Cardiac fibroblast (primary cell): ENCODE data around the genes CFAP54, NR1H4 and SLC5A8.

GRCh38 chr12:96194804-96195003 is 529 bp downstream of the ELK3 start:
- RRBS = under 1% methylated on average over 20 of the region's 35 CpGs

DNA sequence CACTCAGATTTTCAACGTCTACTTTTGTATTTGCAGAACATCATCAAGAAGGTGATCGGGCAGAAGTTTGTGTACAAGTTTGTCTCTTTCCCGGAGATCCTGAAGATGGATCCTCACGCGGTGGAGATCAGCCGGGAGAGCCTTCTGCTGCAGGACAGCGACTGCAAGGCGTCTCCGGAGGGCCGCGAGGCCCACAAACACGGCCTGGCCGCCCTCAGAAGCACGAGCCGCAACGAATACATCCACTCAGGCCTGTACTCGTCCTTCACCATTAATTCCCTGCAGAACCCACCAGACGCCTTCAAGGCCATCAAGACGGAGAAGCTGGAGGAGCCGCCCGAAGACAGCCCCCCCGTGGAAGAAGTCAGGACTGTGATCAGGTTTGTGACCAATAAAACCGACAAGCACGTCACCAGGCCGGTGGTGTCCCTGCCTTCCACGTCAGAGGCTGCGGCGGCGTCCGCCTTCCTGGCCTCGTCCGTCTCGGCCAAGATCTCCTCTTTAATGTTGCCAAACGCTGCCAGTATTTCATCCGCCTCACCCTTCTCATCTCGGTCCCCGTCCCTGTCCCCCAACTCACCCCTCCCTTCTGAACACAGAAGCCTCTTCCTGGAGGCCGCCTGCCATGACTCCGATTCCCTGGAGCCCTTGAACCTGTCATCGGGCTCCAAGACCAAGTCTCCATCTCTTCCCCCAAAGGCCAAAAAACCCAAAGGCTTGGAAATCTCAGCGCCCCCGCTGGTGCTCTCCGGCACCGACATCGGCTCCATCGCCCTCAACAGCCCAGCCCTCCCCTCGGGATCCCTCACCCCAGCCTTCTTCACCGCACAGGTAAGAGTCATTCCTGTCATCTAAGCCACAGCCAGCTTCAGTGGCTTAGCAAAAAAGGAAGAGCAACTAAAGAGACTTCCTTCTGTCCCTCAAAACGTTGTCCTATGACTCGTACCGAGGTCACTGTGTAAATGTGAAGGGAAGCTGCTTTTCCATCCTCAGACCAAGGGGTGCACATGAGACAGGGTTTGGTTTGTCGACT is 53.0 kb downstream of the ELK3 start:
- RRBS = 98% methylated on average over 7 of the region's 52 CpGs

DNA sequence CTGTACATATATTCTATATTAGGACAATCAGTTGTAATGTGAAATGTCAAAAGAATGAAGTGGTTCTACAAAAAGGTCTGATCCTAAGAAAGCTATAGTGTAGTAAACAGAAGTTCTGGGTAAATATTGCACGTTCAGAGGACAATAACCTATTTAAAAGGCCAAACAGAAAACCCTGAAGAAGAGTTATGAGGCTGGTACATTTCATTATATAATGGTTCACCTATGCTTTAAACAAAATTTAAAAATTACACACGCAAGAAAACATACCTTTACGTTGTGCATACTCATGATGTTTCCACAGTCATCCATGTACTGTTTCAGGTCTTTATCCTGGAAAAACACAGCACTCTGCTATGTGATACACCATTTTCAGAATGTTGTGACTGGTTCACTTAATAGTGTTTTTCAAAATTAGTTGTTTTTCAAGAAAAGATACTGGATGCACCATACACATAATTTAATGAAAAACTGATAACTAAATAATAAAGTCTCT is 102.9 kb downstream of the ELK3 start:
- RRBS = no CpG with 5 or more reads among the region's 3 CpGs

- RRBS = no CpG with 5 or more reads among the region's 6 CpGs
Observed at GRCh38 chr12:96347234-96347780, 52.9 kb downstream of the CDK17 start.

DNA sequence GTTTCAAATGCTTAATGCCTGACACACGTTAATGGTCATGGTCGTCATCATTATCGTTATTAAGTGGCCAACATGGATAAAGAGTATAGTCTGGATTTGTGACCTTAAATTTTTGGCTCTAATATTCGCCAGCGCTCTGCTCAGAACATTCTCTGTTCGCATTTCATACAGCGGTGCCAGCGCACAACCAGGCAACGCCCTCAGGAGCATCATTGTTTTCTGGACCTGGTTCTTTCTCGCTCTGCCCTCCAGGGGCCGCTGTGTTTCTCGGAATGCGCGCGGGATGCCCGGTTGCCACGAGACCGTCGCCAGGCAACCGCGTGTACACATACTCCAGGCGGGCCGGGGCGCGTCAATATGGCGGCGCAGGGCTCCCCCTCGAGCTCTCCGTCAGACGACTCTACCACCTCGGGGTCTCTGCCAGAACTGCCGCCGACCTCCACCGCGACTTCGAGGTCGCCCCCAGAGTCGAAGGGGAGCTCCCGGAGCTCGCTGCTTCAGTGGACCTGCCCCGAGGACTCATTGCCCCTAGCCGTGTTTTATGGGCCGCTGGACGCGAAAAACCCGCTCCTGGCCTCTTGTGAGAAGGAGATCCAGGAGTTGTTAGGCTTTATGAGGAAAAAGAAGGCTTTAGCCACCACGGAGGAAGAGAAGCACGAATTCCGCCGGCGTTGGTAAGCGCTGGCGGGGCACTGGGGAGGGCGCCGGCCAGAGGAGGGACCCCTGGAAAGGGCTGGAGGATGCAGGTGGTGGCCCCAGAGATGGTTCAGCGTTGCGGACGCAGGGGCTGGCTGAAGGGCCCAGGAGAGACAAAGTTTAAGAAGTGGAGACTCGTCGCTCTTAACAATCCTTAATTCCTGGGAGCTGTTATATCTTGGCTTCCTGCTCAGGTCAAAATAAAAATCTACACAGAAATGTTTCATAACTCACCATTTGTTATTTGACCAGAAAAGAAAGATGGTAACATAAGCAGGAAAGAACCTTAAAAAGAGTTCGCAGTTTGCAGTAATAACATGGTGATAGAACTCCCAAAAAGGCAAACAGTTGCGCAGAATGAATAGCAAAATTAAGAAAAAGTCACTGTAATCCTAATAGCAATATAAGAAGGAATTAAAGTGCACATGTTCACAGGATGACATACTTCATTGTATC is at the start of gene CFAP54:
TSS of gene CFAP54 (plus strand) at position 325 of the 1,152 bp plus-strand sequence.
- RRBS = 2% methylated on average over 14 of the region's 62 CpGs

- RRBS = no CpG with 5 or more reads among the region's 2 CpGs
Observed at GRCh38 chr12:97756410-97756667, 759.1 kb upstream of the TMPO start.

DNA sequence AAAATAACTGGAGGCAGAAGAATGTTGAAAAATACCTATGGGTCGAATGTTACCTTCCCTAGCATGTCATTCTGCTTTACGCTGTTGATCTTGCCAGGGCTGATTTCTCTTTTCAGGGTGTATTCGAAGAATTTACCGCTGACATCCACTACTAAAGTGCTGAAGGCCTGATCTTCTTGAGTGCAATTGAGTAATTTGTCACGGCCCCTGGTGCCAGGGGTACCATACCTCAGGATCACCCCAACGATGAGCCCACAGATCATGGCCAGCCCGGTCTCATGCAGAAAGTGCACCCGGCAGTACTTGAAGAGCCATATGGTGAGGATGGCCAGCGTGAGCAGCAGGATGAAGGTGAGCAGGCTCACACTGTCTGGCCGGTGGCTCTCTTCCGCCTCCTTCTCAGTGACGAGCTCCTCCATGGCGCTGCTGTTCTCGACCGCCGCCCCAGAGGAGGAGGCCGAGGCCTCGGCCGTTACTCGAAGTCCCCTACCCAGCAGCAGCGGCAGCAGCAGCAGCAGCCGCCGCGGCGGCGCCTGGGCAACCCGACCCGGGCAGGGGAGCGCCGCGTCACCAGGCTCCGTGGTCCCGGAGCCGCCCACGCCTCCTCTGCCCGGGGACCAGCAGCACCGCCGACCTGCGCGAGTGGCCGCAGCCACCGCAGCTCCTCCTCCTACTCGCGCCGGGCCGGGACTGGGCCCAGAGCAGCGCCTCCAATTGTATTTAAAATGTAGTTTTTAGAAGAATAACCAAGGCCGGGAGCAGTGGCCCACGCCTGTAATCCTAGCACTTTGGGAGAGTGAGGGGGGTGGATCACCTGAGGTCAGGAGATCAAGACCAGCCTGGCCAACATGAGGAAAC is 58.6 kb upstream of the TMPO start:
- RRBS = 9% methylated on average over 14 of the region's 49 CpGs

- RRBS = no CpG with 5 or more reads among the region's 8 CpGs
Observed at GRCh38 chr12:98604043-98604295, 10.5 kb downstream of the SLC25A3 start.

DNA sequence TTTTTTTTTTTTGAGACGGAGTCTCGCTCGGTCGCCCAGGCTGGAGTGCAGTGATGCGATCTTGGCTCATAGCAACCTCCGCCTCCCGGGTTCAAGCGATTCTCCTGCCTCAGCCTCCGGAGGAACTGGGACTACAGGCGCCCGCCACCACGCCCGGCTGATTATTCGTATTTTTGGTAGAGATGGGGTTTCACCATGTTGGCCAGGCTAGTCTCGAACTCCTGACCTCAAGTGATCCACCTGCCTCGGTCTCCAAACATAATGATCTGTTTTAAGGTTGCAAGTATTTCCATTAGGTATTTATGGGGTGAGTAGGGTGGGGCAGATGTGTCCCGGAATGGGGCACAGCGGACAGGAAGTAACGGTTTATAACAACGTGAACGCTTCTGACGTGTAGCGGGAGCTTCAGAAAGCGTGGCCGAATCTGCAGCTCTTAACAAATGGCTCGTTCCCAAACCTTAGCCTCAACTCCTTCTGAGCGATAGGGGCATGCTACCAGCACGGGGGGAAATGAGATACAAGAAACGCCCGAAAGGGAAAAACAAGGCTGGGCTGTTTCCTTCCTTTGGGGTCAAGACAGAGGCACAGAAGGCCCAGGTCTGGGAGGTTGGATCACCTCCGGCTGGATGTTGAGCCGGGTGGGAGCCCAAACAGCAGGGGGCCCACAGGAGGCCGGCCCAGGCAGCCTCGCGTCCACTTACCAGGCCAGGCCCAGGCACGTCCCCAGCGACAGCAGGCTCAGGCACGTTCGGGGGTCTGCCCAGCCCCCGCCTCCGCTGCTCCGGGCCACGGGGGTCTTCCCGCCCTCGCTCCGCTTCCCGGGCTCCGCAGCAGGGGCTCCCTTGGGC is 542 bp downstream of the IKBIP start:
- RRBS = 0% methylated on average over 2 of the region's 48 CpGs

- RRBS = no CpG with 5 or more reads among the region's 5 CpGs
Observed at GRCh38 chr12:98646332-98646746, 1.2 kb downstream of the APAF1 start.

- RRBS = no CpG with 5 or more reads among the region's 55 CpGs
Observed at GRCh38 chr12:98745592-98746476, 100.7 kb downstream of the APAF1 start.

GRCh38 chr12:99131703-99132427 is 486.8 kb downstream of the APAF1 start:
- RRBS = 10% methylated on average over 4 of the region's 11 CpGs

DNA sequence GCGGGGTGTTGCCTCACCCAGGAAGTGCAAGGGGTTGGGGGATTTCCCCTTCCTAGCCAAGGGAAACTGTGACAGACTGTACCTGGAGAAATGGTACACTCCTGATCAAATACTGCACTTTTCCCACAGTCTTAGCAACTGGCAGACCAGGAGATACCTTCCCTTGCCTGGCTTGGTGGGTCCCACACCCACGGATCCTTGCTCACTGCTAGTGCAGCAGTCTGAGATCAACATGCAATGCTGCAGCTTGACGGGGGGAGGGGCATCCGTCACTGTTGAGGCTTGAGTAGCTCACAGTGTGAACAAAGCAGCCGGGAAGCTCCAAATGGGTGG is 409.5 kb upstream of the GARIN6 start:
- RRBS = no CpG with 5 or more reads among the region's 5 CpGs

GRCh38 chr12:100431060-100431259 is 42.7 kb upstream of the NR1H4 start:
- RRBS = no CpG with 5 or more reads among the region's 6 CpGs

DNA sequence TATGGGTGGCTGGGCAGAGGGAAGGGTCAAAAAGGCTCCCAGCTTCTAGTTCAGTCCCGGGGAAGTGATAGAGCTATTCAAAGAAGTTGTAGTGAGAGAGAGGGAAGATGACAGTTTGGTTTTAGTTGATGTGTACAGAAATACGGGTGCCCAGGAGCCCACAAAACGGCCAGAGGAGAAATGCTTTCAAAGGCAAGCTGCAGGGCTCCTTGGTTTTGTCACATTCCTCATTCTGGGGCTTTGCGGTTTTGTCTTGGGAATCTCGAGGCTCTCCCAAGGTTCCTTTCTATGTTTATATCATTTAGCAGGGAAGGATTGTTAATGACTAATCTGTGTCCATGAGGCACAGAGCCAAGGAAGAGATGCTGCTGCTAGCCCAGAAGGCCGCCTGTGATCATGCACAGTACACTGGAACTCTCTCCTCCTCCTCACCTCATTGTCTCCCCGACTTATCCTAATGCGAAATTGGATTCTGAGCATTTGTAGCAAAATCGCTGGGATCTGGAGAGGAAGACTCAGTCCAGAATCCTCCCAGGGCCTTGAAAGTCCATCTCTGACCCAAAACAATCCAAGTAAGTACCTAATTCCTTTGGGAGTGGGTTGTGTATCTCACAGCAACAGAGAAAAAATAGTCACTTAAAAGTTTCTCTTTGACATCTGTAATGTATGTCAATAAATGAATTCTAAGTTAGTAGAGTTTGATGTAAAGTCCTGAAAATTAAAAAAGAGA is at the start of gene NR1H4:
TSS of gene NR1H4 (plus strand) at position 379 of the 730 bp plus-strand sequence.
- RRBS = no CpG with 5 or more reads among the region's 9 CpGs

DNA sequence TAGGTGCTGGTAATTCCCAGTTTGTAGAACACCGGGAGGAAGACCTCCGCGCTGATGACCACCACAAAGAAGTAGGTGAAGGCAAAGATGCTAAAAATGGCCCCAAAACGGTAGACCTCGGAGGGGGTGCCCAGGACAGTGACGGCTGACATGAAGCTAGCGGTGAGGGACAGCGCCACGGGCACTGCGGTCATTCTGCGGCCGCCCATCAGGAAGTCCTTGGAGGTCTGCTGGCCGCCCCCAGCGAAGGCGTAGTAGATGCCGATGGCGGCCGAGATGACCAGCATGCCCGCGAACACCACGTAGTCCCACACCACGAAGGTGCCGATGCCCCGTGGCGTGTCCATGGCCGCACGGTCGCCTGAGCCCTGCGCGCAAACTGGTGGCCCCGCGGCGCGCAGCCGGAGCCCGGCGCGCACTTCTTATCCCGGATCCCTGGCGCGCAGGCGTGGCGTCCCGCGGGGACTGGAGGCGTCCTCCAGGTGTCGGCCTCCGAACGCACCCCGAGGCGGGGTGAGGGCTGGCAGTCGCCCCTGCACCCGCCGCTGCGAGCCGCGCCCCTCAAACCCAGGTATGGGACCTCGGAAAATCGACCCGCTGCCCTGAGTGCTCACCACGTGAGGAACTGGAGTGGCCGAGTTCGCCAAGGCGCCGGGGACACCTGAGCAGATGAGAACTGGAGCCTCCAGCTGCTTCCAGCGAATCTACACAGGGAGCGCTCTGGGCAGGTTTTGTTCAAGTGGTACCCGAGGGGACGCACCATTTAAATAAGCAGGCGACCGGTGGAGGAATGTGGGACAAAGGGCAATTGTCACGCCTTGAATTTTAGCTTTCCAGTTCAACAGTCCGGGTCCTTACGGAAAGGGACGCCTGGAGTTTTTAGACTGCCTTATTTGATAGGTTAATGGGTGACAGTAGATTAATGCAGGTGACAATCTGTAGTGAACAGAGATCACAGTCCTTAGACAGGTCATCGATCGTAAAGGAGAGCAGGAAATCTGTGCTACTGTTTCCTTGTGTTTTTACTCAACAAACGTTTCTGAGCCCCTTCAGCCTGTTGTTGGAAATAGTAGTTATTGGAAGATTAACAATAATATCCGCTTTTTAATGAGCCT is at the start of gene SLC5A8:
TSS of gene SLC5A8 (minus strand) at position 737 of the 1,115 bp plus-strand sequence.
- RRBS = 8% methylated on average over 2 of the region's 79 CpGs

GRCh38 chr12:101665931-101666227 is 31.6 kb upstream of the CHPT1 start:
- RRBS = no CpG with 5 or more reads among the region's 1 CpG

- RRBS = no CpG with 5 or more reads among the region's 4 CpGs
Observed at GRCh38 chr12:101708962-101709834, 11.8 kb downstream of the CHPT1 start.

DNA sequence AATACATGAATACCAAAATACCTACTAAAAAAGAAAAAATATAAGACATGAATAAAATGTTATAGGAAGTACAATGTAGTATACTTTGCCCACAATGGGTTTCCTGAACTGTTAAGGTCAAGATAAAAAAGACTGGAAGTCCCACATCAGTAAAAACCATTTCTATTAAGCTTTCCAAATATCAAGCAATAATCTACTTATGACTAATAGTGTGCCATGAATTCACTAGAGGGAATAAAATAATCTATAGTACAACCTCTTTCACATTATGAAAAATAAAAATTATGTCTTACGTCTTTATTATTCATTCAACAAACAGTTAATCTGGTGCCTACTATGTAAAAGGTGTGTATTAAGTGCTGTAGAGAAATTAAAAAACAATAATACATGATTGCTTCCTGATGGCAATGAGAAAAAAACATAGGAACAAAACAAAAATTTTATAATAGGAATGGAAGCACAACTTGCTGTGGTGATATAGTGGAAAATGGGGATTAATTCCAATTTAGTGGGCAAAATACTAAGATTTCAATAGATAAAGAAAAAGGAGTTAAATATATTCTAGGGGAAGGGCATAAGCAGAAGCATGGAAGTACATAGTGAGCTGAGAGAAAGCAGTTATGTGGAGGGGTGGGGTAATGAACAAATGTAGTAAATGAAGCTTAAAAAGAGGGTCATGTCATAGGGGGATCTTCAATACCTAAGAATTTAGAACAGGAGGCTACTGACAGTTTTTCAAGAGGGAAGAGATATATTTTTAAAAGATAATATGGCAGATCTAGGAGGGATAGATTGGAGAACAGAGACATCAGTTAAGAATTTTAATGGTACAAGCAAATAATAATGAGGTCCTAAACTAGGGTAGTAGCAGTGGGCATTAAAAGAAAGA is 9.7 kb downstream of the SYCP3 start:
- RRBS = no CpG with 5 or more reads among the region's 1 CpG

- RRBS = no CpG with 5 or more reads among the region's 7 CpGs
Observed at GRCh38 chr12:101908311-101908936, 31.0 kb downstream of the DRAM1 start.